Left lobe of liver (tissue), 1 donor: ENCODE measurements around a stretch of chr6.

GRCh38 chr6:170382373-170382735 lies 75.8 kb downstream of the FAM120B start:
- PRO-cap, result no peak

GRCh38 chr6:170454859-170455185 lies 98.3 kb downstream of the PSMB1 start:
- PRO-cap, result no peak

DNA sequence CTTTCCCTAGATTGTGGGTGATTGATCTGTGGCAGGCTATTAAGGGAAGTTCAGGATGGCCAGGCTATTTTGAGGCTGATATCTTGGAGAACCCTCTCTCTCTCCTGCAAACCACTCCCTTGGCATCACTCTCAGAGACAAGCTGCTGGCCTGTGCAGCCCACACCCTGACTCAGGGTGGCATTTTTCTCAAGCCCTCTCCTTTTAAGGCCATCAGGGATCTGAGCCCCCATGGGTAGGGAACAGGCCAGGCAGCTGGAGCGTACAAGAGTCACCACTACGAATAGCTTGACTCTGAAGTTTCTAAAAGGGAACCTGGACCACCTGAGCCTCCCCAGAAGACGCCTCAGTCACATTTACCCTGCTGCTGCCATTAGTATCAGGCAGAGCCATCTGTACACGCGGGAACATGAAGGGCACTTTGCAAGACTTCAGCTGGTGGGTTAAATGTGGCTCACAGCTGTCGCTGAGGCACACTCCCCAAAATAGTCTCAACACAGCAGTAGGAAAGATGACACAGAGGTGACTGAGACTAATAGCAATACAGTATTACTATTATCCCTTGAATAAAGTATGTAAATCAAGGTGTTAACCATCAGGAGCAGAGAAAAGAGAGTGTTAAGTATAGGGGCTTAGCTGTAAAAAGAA lies 29.1 kb downstream of the PSMB1 start:
- PRO-cap, result no peak